ENCODE measurements around a stretch of chr2.

- PRO-cap, 3 experiments = no peak in any of the 3 experiments
- RRBS = no CpG with 5 or more reads among the region's 10 CpGs
These were observed 31.4 kb downstream of the COLEC11 start for GRCh38 chr2:3626280-3626788.

- PRO-cap, 3 experiments = no peak in any of the 3 experiments
- RRBS = no CpG with 5 or more reads among the region's 14 CpGs
These were observed 1.3 kb upstream of the ALLC start for GRCh38 chr2:3656754-3657097.

DNA sequence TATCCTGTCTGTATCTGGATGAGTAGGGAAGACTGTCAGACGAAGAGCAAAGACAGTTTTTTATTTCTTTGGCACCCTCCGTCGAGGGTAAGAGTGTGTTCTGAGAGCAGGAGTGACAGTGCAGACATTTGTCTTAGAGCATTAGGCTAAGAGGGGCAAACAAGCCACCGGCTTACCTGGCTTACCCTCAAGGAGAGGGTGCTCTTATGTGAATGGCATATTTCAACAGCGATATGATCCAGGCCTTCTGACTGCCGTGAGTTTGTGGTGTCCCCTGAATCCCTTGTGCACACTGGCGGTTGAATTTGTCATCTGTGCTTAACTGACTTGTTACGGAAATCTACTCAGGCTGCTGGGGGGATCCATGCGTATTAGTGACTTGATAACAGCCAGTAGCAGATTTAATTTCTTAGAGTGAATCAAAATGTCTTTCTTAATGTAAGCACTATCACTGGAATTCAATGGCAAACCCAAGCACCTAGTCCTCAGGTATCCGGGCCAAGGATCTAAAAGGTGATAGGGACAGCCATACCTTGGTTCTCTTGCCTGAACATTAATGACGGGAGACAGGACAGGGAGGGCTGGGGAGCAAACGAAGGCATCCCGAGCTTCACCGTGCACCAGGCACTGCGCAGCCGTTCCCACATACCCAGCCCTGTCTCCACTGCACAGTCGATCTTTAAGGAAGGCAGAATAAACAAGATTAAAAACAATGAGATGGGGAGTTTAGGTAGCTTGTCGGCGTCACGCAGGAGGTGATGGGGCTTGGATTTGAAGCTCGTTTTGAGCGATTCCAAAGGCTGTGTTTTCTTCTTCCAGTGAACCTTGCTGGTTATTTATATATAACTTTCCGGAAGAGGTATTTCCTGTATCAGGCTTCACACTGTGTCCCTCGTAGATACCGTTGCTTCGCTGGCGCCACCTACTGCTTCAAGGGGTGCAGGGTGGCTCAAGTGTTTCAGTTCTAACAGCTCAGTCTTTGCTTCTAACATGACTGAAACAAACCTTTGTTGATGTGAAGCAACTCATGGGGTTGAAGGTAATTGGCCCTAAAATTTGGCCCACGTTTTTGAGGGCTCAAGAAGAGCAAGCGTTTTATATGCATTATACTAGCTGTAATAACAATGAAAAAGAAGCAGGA is 77.1 kb downstream of the DCDC2C start:
- PRO-cap, 3 experiments = no peak in any of the 3 experiments
- RRBS = no CpG with 5 or more reads among the region's 29 CpGs

DNA sequence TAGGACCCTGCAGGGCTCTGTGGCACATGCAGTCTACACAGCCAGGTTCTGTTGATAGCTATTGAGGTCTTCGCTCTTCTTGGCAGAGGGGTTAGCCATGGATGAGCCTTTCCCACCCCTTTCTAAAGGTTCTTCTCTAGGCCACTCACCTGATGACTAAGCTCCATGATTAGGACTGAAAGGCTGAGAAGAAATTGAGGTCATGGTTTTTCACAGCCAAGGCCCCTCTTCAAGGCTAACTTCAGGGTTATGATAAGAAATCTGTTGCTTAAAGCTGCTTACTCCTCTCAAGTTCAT is 931.3 kb upstream of the SOX11 start:
- PRO-cap, 3 experiments = no peak in any of the 3 experiments
- RRBS = no CpG with 5 or more reads among the region's 1 CpG

GRCh38 chr2:5696935-5698033 is 5.1 kb downstream of the SOX11 start:
- PRO-cap, 3 experiments = peak in 2 of 3 experiments; most common plus-strand start chr2:5697133 (in 1); most common minus-strand start chr2:5697050 (in 1)
- RRBS = 4% methylated on average over 29 of the region's 61 CpGs

DNA sequence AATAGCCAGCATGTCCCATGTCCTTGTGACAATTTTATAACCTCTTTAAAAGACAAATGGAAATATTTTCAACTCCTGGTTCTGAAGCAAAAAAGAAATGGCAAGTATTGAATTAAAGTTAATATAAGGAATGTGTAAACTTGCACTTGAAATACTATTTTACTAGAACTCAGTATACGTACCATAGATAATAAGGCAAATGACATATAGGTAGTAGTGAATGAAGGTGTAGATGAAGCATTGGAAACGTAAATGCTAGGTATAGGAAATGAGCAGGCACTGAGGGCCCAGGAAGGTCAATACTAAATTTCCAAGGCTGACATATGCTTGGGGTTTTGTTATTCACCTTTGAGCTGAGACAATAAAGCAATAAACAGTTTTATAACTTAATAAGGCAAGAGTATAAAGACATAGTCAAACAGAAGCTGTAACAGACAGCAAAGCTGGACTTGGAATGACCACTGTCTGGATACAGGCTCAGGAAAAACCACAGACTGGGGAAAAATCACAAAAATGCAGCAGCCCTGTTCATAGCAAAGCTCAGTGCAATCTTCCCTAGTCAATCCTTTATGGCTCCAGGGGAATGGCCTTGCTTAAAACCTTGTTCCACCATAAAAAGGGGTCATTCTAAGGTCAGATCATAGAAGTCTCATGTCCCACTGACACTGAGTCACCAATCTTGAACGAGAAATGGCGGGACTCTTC is 493.4 kb downstream of the CMPK2 start:
- PRO-cap, 3 experiments = no peak in any of the 3 experiments
- RRBS = no CpG with 5 or more reads among the region's 4 CpGs

DNA sequence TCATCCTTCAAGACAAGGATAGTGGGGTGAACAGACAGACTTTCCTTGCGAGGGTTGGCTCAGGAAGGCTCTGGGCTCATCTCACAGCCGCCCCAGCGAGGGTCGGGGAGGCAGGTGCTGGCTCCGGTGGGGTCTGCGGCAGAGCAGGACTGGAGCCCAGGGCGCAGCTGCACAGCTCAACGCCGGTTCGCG is 382 bp upstream of the RNF144A start:
- PRO-cap, 3 experiments = no peak in any of the 3 experiments
- RRBS = 24% methylated on average over 5 of the region's 11 CpGs

GRCh38 chr2:7057915-7058578 is 140.8 kb downstream of the RNF144A start:
- PRO-cap, 3 experiments = no peak in any of the 3 experiments
- RRBS = no CpG with 5 or more reads among the region's 4 CpGs

GRCh38 chr2:8122592-8123052 is 559.2 kb upstream of the ID2 start:
- PRO-cap, 3 experiments = no peak in any of the 3 experiments
- RRBS = no CpG with 5 or more reads among the region's 10 CpGs

DNA sequence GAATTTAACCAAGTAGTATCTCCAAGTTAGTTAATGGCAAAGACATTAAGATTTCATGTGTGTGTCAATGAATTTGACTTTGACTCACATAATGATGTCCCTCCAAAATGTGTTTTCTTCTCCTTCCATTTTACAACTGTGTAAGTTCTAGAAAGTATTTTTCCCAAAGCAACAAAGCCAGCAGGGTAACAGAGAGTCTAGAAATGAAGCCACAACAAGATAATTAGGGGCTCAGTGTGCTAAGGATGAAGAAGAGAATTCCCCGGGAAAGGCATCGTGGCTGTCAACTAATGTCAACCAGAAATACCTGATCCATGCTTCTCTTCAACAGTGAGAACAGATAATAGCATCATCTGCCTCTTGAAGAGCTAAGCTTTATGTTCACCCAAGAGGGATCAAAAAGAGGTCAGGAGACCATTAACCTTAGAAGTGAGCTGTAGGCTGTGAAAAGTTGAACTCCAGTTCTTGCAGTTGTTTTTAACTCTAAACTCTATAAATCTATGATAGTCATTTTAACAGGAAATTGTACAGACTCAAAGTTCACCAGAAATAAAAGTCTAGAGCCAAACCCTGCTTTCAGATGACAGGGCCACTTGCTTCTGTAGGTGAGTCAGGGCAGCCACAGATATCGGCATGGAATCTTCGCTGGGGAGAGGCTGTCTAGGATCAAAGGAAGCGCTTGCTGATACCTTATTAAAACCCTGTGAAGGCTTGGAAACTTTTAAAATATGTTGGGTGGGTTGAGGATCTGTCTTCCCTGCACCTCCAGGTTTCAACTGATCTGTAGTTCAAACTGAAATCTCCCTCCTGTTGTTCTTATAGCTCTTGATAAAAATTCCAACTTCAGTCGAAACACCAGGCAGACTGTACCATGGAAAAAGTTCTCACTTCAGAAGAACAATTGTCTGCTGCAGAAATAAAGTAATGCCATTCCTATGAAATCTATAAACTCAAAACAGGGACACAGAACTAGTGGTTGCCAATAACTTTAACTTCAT is 540.6 kb upstream of the ID2 start:
- PRO-cap, 3 experiments = no peak in any of the 3 experiments
- RRBS = no CpG with 5 or more reads among the region's 6 CpGs

DNA sequence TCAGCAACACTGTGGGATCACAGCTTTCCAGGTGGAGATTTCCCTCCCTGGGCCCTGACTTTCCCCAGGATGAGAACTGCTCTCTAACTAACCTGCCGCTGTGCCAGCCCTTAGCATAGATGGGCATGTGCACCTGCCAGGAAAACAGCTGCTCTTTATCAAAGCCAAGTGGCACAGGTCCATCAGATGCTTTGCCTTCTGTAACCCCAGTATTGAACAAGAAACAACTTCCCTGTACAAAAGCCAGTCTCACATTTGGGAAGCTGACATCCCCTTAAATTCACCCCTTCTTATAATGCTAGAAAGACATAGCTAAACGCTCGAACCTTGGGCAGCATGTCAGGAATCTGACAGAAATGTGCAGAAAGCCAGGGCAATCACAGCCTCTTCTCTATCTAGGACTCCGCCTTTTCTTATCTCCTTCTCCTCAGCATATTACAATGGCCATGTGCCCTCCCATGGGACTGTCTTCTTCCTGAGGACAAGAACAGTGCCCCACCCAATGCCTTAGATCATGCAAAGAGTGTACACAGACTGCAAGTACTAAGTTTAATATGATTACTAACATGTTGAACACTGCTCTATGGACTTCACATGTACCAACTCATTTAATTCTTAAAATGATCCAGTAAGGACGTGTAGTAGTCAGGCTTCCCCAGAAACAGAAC is 535.3 kb upstream of the ID2 start:
- PRO-cap, 3 experiments = no peak in any of the 3 experiments
- RRBS = no CpG with 5 or more reads among the region's 5 CpGs

DNA sequence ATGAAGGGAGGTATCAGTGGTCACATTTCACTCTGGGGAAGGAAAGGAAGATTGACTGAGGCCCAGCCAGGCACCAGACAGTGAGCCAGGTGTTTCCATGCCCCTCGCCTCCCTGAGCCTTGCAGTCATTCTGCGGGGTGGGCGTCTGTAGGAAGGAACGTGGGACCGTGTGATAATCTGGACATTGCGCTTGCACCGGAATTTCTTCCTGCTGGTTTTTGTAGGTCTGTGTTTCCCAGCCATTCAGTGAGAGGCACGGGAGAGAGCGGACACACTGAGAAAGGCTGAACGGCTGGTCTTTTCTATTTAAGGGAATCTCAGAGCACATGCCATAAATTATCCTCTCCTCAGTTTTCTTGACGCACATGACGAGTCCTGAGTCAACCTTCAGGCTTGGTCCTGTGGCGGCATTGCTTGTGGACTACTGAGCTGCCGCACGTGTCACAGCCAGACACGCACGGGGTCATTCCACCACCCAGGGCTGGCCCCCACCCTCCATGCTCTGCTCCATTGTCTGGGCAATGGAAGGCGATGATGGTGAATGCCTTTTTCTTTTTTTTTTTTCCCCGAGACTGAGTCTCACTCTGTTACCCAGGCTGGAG is 519.3 kb upstream of the ID2 start:
- PRO-cap, 3 experiments = no peak in any of the 3 experiments
- RRBS = no CpG with 5 or more reads among the region's 19 CpGs

GRCh38 chr2:8305071-8305959 is 376.5 kb upstream of the ID2 start:
- PRO-cap, 3 experiments = no peak in any of the 3 experiments
- RRBS = no CpG with 5 or more reads among the region's 9 CpGs

GRCh38 chr2:8409616-8410102 is 272.2 kb upstream of the ID2 start:
- PRO-cap, 3 experiments = no peak in any of the 3 experiments
- RRBS = no CpG with 5 or more reads among the region's 3 CpGs

DNA sequence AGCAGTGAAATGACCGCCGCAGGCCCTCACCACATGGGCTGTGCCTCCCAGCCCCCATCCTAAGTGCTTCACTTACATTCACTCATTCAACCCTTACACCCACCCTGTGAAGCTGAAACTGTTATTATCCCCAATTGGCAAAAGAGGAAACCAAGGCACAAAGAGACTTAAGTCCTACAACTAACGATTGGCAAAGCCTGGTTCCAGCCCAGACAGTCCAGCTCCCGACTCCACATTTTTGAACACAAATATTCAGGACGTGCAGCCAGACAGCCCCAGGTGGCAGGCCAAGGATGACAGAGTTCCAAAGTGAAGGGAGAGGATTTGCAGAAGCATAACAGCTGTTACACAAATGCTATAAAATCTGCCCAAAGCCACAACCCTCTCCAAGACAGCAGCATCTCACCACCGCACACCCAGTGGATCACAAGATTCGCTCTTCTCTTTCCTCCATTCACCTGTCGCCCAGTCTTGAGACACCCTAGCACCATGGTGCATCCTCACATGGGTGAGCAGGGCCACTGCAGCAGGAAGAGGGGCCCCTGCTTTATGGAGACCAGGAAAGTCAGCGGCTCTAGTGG is 227.1 kb upstream of the ID2 start:
- PRO-cap, 3 experiments = no peak in any of the 3 experiments
- RRBS = no CpG with 5 or more reads among the region's 9 CpGs

DNA sequence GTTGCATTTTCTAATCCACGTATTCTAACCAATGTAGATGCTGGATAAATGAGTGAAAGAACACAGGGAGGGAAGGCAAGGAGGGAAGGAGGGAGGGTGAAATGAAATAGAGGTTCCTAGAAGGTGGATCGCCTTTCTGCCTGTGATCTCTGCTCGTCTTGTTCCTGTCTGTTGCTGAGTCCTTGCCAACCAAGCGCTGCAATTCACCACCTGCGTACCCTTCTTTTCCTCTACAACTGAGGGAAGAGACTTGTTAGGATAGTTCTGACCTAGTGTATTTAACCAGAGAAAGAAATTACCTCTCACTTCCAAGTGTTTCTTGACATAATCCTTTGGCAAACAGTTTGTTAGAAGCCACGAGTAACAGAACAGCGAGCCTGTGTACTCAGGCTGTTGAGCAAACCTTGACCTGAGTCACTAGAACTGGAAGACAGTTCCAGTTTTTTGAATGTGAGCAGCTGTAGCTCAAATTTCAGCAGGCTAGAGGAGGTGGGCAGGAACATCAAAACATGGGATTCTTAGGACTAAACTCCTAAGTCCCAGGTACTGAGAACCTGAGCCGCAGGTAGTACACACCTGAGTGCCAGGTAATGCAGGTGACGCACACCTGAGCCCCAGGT is 181.4 kb upstream of the ID2 start:
- PRO-cap, 3 experiments = no peak in any of the 3 experiments
- RRBS = no CpG with 5 or more reads among the region's 9 CpGs

- PRO-cap, 3 experiments = peak in 1 of 3 experiments; most common plus-strand start chr2:8535151 (in 1)
- RRBS = no CpG with 5 or more reads among the region's 24 CpGs
These were observed 146.9 kb upstream of the ID2 start for GRCh38 chr2:8534683-8535683.

DNA sequence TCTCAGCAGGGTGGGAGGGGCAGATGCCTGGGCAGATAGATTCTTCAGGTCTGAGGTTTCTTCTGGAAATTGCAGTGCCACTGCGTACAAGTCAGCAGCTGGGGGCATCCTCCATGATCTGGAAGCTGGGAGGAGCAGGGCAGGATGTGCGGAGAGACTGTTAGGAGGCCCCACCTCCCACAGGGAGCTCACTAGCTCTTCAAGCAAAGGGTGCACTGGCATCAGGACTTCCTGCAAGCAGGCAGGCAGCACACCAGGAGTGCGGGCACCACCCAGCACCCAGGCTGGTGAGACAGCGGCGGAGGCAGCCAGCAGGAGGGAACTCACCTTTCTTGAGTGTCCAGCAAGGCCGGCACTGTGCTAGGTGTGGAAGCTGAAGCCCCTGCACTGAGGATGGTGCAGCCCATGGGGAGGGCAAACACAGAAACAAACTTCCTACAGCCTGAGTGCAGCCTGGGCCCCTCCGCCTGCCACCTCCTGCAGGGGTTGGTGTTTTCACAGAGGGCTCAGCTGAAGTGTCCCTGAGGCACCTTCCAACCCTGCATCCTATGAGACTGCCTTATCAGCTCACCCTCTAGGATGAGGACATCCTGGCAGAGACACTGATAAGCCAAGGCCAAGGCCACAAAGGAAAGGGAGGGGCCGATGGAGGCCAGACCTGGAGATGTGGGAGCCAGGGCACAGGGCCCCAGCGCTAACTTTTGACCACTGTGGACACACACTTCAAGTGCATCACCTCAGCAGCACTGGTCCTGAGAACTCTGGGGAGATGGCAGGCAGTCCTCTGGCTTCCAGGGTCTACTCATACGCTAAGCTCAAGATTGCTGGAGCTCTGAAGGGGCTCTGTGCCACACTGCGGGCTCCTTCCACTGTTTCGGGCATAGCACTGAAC is 100.5 kb upstream of the ID2 start:
- PRO-cap, 3 experiments = no peak in any of the 3 experiments
- RRBS = no CpG with 5 or more reads among the region's 12 CpGs

DNA sequence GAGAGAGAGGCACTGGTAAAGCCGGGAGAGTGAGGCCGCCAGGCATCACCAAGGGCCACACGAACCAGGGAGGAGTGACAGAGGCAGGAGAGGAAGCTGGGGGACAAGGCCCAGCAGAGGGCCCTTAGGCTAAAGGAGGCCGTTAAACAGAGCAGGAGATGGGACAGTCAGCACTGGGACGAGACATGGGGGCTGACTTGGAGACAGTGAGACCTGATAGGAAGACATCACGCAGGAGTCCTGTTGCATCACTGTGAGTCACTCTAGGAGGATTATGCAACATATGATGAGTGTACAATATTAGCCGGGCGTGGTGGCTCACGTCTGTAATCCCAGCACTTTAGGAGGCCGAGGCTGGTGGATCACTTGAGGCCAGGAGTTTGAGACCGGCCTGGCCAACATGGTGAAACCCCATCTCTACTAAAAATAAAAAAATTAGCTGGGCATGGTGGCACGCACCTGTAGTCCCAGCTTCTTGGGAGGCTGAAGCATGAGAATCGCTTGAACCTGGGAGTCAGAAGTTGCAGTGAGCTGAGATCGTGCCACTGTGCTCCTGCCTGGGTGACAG is 83.5 kb upstream of the ID2 start:
- PRO-cap, 3 experiments = no peak in any of the 3 experiments
- RRBS = no CpG with 5 or more reads among the region's 14 CpGs

DNA sequence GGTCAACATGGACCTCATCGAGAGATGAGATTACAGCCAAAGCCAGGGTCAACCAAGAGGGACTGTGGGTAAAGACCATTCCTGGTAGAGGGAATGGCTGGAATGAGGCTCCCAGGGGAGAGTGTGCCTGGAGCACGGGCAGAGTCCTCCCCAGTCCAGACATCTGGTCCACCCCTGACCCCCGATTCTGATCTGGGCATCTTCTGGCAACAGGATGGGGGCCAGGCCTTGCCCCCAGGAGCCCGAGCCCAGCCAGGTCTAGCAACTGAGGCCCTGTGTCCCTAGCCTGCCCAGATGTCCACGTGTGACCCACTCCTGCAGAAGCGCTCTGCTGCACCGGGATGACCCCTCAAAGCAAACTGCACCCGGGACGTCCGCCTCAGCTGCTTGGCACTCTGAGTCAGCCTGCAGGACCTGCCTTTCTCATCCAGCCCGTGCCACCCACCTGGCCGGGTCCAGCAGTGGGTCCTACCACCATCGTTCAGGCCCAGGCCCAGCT is 56.3 kb upstream of the ID2 start:
- PRO-cap, 3 experiments = no peak in any of the 3 experiments
- RRBS = 96% methylated on average over 5 of the region's 13 CpGs